Cardiac ventricle fibroblast (primary cell): ENCODE measurements around the genes NOP56, C20orf141 and MRPS26.

- RAMPAGE, long total RNA = no peak
These were observed 484 bp downstream of the SIRPA start for GRCh38 chr20:1895622-1896159.

GRCh38 chr20:1896160-1896683, 1.0 kb downstream of the SIRPA start:
- RAMPAGE, long total RNA = no peak

GRCh38 chr20:1944335-1945739, 49.0 kb downstream of the PDYN start:
- RAMPAGE, long total RNA = no peak

DNA sequence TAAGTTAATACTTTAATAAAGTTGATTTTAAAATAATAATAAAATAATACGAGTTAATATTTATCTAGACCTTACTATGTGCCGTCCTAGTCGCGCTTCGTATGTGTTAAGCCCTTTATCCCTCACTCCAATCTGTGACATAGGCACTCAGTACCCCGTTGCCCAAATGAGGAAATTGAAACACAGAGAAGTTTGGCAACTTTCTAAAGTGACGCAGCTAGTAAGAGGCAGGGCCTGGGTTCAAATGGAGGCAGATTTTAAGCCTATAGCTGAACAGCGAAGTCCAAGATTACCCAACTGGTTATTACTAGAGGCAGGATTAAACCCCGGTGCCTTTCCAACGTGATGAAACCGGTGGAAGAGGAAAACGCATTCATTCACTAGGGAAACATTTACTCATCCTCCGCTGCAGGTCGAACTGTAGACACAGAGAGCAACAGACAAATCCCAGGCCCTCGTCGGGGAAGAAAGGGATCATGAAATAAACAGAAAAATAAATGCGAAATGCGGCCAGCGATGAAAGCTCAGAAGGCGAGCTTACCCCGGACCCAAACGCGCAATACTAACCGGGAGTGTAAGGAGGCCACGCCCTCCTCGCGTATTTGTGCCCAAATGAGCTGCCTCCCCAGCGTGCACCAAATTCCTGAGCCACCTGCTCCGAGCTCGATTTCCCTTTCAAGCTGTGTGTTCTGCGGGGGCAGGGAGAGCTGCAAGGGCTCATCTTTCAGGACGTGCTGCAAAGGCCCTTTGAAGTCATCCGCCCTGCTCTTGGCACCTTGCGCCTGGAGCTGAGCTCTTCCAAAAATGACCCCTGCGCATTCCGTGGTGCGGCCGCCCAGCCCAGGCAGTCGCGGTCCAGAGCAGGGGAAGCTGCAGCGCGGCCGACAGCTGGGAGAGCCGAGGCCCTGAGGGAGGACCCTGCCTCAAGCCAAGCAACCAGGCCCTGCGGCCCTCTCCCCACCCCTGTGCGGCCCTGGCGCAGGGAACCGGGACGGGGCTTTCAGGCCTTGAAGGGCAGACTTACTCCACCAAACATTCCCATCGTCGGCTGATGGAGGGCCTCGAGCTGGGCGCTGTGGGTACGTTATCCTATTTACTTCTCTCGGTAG, 46.9 kb downstream of the PDYN start:
- RAMPAGE, long total RNA = no peak

GRCh38 chr20:2147649-2148394, 46.2 kb downstream of the STK35 start:
- RAMPAGE, long total RNA = no peak

GRCh38 chr20:2302118-2302436, 6.3 kb downstream of the TGM3 start:
- RAMPAGE, long total RNA = no peak

GRCh38 chr20:2305702-2306342, 10.0 kb downstream of the TGM3 start:
- RAMPAGE, long total RNA = no peak

GRCh38 chr20:2483743-2484371, 13.3 kb upstream of the SNRPB start:
- RAMPAGE, long total RNA = no peak

- RAMPAGE, long total RNA = no peak
These were observed at the start of gene NOP56 for GRCh38 chr20:2651635-2652757. Gene NOP56 (plus strand): TSS chr20:2652632.

- RAMPAGE, long total RNA = no peak
These were observed 20.1 kb downstream of the EBF4 start for GRCh38 chr20:2712257-2713496.

GRCh38 chr20:2814546-2815170, at the start of gene C20orf141:
Gene C20orf141 (plus strand): TSS chr20:2814987.
- RAMPAGE, long total RNA = no peak

GRCh38 chr20:2836005-2836582, 4.4 kb downstream of the PCED1A start:
- RAMPAGE, long total RNA = no peak

GRCh38 chr20:2870395-2870824, 2.9 kb upstream of the PTPRA start:
- RAMPAGE, long total RNA = no peak

DNA sequence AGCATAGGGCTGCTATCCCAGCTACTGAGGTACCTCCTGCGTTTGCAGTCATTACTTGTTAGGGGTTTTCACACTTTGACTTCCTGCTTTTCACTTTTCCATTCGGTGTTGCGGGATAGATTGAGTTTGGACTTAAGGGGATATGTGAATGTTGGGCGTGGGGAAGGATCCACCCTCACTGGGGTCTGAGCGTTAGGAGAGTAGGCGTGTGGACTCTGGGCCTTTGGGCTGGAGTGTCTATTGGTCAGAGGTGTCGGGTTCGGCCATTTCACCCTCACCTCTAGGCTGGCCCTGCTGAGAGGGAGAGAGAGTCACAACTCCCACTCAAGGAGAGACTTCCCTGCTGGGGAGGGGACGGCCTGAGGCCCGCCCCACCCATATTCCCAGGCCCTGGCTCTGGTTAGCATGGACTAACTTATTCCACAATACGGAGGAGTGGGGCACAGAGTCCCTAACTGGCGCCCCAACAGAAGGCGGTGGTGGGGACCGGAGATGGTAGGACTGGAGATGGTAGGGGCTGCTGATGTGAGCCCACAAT, 1.6 kb upstream of the PTPRA start:
- RAMPAGE, long total RNA = no peak

DNA sequence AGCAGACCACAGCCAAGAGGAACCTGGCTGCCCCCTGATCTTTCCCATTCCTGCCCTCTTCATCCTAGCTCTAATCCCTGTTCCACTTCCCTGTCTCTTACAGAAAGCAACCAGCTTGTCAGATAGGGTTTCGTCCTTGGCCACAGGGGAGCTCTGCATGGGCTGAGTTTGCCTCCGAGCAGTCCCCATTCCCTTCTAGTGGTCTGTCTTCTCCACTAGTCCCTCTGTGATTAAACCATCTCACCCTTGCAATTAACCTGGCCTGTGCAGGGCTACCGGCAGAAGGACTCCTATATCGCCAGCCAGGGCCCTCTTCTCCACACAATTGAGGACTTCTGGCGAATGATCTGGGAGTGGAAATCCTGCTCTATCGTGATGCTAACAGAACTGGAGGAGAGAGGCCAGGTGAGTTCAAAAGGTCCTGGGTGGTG, 16.0 kb upstream of the GNRH2 start:
- RAMPAGE, long total RNA = no peak

GRCh38 chr20:3044990-3046152, at the start of gene MRPS26:
Gene MRPS26 (plus strand): TSS chr20:3046052.
- RAMPAGE, long total RNA = no peak

- RAMPAGE, long total RNA = no peak
These were observed 585 bp downstream of the OXT start for GRCh38 chr20:3071704-3072705.

DNA sequence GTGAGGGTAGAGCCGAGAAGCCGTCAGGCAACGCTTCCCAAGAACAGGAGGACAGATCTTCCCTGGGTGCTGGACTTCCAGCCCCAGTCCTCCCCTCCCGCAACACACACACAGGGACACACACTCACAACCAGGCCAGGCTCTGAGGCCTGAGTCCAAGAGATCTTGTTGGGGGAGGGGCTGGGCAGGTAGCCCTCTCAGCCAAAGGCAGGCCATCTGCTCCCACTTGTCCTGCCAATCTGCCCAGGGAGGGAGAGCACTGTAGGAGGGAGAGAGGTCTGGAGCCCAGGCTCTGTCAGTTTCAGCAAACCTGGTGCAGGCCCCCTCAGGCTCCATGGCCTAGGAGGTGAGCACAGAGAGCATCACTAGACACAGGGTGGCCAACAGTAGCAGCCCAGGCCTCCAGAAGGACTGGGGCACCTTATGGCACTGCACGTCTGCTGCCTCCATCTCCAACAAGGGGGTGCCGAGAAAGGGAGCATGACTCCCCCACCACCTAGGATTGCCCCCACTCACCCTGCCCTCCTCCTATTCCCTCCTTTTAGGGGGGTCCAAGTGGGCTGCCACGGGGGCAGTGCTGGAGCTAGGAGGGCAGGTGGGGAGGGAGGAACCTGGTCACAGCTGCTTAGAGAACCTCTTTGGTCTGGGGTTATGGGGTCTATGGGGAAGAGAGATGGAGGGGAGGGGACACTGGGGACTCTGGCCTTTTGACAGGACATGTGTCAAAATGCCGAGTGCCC, 4.2 kb upstream of the FASTKD5 start:
- RAMPAGE, long total RNA = no peak

DNA sequence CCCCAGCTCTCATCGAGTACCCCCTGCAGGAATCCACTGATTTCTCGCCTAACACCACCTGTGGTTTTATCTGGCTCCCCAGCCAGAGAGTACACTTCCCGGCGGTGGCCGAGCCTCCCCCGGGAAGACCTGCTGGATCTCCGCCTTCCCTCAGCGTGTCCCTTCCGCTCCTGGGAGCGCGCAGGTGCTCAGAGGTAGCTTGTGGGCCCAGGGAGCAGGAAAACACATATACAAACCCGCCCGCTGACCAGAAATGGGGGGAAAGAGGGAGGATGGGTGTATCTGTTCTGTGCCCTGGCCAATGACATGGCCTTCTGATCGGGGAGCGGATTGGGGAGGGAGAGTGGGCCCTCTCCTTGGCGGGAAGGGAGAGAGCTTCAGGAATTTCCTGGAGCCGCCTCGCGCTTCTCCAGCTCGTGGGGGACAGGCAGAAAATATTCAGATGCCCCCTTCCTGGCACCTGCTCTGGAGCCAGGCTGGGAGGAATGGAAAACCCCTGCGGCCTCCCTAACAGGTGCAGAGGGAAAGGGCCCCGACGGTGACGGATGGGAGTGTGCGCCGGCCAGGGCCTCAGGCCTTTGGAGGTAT, 692 bp downstream of the DDRGK1 start:
- RAMPAGE, long total RNA = no peak

DNA sequence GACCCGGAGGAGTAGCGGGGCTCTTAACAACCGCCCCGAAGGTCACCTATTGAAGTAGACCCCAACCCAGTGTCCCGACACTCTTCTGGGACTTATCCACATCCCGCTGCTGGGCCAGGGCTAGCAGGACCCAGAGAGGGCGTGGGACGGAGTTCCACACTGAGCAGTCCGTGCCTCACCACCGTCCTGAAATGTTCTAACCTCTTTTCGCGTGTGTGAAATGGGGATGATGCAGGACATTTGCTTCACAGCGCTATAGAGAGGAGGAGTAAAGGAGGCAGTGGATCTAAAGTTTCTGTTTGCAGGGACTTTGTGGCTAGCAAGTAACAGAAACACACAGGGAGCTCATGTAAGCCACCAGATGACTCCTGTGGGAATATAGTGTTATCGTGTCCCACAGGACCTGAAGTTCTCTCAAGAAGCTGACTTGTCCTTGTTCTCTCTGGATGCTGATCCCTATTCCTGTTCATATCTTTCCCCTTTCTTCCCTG, 626 bp downstream of the ITPA start:
- RAMPAGE, long total RNA = no peak